SJCRH30 (cell line): ENCODE measurements around a stretch of chr10.

GRCh38 chr10:18569663-18570405 lies 81.6 kb downstream of the NSUN6 start:
- RAMPAGE, long total RNA: no peak

- RAMPAGE, long total RNA: no peak
Observed at GRCh38 chr10:18572525-18573974, 78.3 kb downstream of the NSUN6 start.

DNA sequence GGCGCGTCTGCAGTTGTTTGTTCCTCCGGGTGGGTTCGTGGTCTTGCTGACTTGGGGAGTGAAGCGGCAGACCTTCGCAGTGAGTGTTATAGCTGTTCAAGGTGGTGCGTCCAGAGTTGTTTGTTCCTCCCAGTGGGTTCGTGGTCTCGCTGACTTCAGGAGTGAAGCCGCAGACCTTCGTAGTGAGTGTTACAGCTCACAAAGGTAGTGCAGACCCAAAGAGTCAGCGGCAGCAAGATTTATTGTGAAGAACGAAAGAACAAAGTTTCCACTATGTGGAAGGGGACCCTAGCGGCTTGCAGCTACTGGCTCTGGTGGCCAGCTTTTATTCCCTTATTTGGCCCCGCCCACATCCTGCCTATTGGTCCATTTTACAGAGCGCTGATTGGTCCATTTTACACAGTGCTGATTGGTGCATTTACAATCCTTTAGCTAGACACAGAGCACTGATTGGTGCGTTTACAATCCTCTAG lies 64.9 kb downstream of the NSUN6 start:
- RAMPAGE, long total RNA: no peak

DNA sequence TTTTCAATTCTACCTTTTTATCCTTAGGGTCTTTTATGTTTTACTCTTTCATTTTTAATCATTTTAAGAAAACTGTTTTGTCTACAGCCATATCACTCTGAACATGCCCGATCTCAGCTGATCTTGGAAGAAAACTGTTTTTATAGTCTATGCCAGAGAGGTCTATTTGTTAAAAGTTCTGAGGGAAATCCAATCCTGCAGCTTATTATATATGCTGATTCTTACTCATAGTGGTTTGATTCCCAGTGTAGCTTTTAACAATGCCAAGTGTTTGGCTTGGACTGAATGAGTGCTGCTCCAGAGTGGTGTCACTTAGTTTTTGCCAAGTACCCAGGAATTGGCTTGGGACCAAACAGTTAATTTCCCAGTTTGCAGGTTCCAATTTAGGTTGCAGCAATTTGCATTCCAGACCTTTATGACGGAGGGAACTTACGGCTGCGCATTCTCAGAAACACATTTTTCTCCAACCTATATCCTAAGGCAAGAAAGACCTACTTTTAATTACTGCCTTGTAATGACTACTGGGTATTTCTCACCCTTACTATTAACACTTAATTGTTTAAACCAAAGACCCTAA lies 32.4 kb downstream of the NSUN6 start:
- RAMPAGE, long total RNA: no peak

- RAMPAGE, long total RNA: no peak
Observed at GRCh38 chr10:18658112-18658779, 985 bp upstream of the ARL5B start.

GRCh38 chr10:19457395-19457823 lies 358.8 kb upstream of the PLXDC2 start:
- RAMPAGE, long total RNA: no peak

- RAMPAGE, long total RNA: no peak
Observed at GRCh38 chr10:19817340-19818168, 1.3 kb downstream of the PLXDC2 start.

DNA sequence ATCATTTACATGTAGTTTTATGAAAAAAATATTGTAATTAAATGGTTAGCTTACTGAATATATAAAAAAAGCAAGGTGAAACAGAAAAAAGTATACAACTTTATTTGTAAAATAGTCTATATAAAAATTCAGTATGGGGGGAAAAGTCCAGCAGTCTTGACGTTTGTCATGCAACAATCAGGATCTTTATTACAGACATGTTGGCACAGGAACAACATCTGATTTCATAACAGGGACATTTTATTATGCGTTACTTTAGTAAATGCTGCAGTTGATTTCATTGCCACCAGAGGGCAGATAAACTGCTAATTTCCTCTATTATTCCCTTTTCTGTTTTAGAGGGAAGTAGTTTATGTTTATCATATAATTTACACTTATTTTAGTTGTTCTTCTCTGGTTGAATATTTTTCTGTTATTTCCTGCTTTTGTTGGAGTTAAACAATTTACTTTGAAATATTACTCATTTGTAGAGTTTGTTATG lies 3.2 kb downstream of the PLXDC2 start:
- RAMPAGE, long total RNA: no peak

- RAMPAGE, long total RNA: no peak
Observed at GRCh38 chr10:19832457-19833573, 16.6 kb downstream of the PLXDC2 start.

- RAMPAGE, long total RNA: no peak
Observed at GRCh38 chr10:19872679-19873351, 56.6 kb downstream of the PLXDC2 start.

DNA sequence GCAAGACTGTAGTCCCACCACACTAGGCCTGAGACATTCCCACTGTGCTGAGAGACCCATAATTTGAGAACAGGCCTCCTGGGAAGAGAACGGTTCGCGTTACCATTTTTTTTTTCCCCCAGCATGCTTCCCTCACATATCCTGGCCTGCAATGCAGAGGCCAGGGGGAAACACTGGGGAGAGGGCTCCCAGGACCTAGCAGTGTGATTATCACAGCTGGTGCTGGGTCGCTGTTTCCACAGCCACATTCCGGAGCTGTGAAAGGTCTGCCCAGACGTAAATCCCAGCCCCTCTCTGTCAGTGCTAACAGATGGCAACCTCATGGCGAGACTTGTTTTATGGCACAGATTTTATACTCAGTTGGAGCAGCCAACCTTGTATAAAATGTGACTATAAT lies 150.5 kb downstream of the PLXDC2 start:
- RAMPAGE, long total RNA: no peak

- RAMPAGE, long total RNA: no peak
Observed at GRCh38 chr10:20016853-20017122, 200.6 kb downstream of the PLXDC2 start.

GRCh38 chr10:20117948-20118846 lies 302.0 kb downstream of the PLXDC2 start:
- RAMPAGE, long total RNA: no peak

DNA sequence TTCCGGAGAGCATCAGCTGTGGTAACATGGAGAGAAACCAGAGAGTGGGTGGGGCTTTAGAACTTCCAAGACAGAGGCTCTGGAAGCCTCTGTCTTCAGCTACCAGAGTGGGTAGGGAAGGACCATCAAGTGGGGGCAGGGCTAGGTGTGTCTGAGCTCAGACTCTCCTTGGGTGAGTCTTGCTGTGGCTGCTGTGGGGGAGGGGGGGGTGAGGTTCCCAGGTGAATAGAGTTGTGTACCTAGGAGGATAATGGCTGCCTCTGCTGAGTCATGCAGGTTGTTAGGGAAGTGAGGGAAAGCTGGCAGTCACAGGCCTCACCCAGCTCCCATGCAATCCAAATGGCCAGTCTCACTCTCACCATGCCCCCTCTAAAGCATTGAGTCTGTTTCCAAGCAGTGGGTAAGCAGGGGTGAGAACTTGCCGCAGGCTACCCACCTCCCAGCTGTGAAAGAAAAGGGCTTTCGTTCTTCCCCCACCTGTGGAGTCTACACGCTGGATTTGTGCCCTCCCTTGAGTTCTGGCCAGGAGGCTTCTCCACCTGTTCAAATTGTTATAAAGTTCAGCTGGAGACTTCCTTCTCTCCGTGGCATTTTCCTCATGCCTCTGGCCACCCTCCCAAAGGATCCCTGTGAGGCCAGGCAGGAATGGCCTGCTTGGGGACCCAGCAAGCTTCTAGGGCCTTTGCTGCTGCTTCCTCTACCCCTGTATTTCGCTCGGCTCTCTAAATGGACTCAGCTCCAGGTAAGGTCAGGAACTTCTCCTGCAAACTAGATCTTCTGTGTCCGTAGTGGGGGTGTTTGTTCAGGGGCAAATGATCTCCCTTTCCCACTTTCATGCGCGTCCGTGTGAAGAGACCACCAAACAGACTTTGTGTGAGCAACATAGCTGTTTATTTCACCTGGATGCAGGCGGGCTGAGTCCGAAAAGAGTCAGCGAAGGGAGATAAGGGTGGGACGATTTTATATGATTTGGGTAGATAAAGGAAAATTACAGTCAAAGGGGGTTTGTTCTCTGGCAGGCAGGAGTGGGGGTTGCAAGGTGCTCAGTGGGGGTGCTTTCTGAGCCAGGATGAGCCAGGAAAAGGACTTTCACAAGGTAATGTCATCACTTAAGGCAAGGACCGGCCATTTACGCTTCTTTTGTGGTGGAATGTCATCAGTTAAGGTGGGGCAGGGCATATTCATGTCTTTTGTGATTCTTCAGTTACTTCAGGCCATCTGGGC lies 526.7 kb downstream of the NEBL start:
- RAMPAGE, long total RNA: no peak

GRCh38 chr10:21100061-21100776 lies 203.1 kb upstream of the NEBL start:
- RAMPAGE, long total RNA: no peak

DNA sequence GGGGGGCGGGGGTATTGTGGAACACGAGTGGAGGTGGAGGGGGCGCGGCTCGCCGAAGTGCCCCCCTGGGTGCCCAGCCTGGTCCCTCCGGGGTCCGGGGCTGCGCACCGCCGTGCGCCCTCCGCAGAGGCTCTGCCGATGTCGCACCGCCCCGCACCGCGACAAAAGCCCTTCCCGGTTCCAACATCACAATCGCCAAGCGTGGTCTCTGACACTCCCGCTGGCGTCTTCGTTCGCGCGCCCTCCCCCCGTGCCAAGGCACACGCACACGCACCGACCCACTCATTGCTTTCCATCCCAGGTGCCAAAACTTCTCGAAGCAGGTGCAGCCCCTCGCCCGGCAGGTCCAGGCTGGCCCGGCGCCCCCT lies 276.3 kb upstream of the NEBL start:
- RAMPAGE, long total RNA: no peak

DNA sequence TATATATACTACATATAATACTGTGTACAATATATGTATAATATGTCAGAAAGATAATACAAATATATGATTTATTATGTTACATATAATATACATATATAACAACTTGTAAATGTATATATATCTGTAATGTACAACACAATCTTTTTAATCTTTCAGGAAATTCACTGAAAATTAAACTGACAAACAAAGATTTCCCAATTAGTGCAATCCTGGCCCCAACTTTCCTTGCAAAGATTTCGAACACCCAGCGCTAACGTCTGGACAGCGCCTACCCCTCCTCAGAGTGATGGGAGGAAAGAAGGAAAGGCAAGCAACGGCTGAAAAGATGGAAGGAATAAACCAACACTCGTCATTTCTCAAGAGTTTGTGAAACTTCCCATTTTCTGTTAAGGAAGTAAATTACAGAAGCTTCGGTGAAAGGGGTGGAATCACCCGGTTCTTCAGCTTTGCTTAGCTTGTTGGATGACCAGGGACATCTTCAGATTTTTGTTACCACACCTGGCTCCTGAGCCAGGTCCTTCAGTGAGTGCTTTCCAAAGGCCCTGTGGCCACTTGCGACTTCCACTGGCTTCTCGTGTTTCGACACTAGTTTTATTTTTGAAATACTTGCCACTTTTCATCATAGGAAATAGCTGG lies 313.2 kb downstream of the SKIDA1 start:
- RAMPAGE, long total RNA: no peak

DNA sequence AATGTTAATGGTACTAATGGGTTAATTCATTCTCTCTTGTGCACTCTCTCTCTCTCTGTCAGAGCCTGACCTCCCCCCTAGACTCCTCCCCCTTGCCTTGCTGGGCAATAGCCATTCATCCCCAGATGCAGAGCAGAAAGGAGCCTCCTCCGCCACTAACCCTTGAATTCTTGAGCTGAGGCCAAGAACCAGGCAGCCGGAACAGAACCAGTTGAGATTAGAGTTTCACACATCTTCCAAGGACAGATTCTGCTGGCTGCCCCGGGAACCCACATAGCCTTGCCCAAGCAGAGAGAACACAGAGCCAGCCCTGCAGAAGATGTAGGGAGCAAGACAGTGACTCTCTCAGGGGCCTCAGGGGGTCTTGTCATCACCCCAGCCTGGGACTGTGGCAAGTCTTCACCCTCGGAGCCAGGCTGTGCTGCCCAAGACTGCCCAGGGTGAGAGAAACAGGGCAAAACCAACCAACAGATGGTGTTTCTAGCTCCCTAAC lies 209.5 kb downstream of the SKIDA1 start:
- RAMPAGE, long total RNA: no peak

- RAMPAGE, long total RNA: no peak
Observed at GRCh38 chr10:21526950-21527714, 1.6 kb upstream of the SKIDA1 start.

- RAMPAGE, long total RNA: no peak
Observed at GRCh38 chr10:21535328-21535787, 1.3 kb downstream of the MLLT10 start.